ENCODE data around the gene SEPHS1.

GRCh38 chr10:12699192-12699959, 302.1 kb downstream of the CCDC3 start:
- RAMPAGE, long total RNA, result no peak
- RRBS, result no CpG with 5 or more reads among the region's 10 CpGs
PRO-cap:
- standard, result no peak
- CoPRO, capped RNA only, 2 experiments, result no peak in any of the 2 experiments
- CoPRO, capped and uncapped RNA, 2 experiments, result no peak in any of the 2 experiments
- CoPRO, uncapped RNA only, 2 experiments, result no peak in any of the 2 experiments
CAGE:
- cytosol, long polyA plus RNA, result no peak
- long polyA plus RNA, result no peak
- nucleolus, long total RNA, result no peak
- nucleus, long polyA plus RNA, result no peak

DNA sequence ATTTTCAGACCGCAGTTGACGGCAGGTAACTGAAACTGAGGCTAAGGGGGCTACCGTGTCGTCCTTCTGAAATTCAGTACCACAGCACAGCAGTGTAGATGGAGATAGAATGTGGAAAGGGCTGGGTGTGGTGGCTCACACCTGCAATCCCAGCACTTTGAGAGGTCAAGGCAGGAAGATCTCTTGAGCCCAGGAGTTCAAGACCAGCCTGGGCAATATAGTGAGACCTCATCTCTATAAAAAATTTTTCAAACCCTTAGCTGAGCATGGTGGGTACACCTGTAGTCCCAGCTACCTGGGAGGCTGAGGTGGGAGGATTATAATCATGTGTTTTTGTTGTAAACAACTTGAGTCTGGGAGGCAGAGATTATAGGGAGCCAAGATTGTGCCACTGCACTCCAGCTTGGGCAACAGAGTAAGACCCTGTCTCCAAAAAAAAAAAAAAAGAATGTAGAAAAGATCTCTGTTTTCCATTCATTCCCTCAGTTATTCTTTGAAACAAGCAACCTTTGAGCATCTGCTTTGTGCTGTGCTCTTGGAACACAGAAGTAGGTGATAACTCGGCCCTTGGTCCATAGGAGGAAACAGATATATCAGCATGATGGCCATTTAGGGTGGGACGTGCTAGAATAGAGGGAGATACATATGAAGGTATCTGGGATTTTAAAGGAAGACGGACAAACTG, 295.1 kb downstream of the CCDC3 start:
- RAMPAGE, long total RNA, result no peak
- RRBS, result no CpG with 5 or more reads among the region's 7 CpGs
PRO-cap:
- standard, result no peak
- CoPRO, capped RNA only, 2 experiments, result no peak in any of the 2 experiments
- CoPRO, capped and uncapped RNA, 2 experiments, result no peak in any of the 2 experiments
- CoPRO, uncapped RNA only, 2 experiments, result no peak in any of the 2 experiments
CAGE:
- cytosol, long polyA plus RNA, result no peak
- long polyA plus RNA, result no peak
- nucleolus, long total RNA, result no peak
- nucleus, long polyA plus RNA, result no peak

DNA sequence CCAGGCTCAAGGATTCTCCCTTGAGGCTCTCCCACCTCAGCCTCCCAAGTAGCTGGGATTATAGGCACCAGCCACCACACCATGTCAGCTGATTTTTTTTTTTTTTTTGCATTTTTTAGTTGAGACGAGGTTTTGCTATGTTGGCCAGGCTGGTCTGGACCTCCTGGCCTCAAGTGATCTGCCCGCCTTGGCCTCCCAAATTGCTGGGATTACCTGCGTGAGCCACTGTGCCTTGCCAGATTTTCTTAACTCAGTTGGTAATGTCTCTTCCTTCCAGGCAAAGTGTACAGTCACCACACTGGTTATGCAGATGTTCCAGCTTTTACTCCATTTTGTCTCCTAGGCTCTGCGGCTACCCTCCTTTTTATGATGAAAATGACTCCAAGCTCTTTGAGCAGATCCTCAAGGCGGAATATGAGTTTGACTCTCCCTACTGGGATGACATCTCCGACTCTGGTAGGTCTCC, 187.6 kb downstream of the CCDC3 start:
- RAMPAGE, long total RNA, result no peak
- RRBS, result no CpG with 5 or more reads among the region's 6 CpGs
PRO-cap:
- standard, result no peak
- CoPRO, capped RNA only, 2 experiments, result no peak in any of the 2 experiments
- CoPRO, capped and uncapped RNA, 2 experiments, result no peak in any of the 2 experiments
- CoPRO, uncapped RNA only, 2 experiments, result no peak in any of the 2 experiments
CAGE:
- cytosol, long polyA plus RNA, result no peak
- long polyA plus RNA, result no peak
- nucleolus, long total RNA, result no peak
- nucleus, long polyA plus RNA, result no peak

- RAMPAGE, long total RNA, result no peak
- RRBS, result no CpG with 5 or more reads among the region's 1 CpG
PRO-cap:
- standard, result no peak
- CoPRO, capped RNA only, 2 experiments, result no peak in any of the 2 experiments
- CoPRO, capped and uncapped RNA, 2 experiments, result no peak in any of the 2 experiments
- CoPRO, uncapped RNA only, 2 experiments, result no peak in any of the 2 experiments
CAGE:
- cytosol, long polyA plus RNA, result no peak
- long polyA plus RNA, result no peak
- nucleolus, long total RNA, result no peak
- nucleus, long polyA plus RNA, result no peak
These were observed 12.3 kb downstream of the MCM10 start for GRCh38 chr10:13173665-13174075.

DNA sequence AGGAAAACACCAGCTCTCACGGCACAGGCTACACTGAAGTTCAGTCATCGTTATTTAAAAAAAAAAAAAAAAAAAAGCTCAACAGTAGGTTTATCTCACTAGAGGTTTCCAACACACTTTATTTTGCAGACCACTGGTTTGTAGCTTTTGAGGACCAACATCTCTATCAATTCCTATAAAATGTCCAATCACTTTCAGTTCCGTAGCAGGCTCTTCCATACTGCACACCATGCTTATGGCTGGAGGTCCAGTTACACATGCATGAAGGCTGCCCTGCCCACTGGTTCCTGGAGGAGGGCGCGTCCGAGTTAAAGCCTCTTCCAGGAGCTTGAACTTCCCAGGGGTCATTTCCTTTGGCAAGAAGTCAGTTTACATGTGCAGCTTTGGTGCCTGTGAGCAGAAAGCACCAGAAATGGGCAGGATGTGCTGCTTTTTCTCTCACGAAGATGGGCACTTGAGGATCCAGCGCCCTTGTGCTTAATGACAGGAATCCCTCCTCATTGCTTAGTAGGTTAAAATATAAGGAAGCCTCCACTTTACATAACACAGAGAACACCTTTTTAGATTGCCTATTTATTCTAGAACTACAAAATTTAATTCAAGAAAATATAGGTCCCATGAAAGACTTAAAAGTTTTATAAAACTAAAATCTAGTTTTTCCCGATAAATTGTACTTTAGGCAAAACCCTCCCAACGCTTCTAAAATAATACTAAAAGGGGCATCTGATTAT, 17.6 kb upstream of the PHYH start:
- RAMPAGE, long total RNA, result no peak
- RRBS, result no CpG with 5 or more reads among the region's 10 CpGs
PRO-cap:
- standard, result no peak
- CoPRO, capped RNA only, 2 experiments, result no peak in any of the 2 experiments
- CoPRO, capped and uncapped RNA, 2 experiments, result no peak in any of the 2 experiments
- CoPRO, uncapped RNA only, 2 experiments, result no peak in any of the 2 experiments
CAGE:
- cytosol, long polyA plus RNA, result no peak
- long polyA plus RNA, result no peak
- nucleolus, long total RNA, result no peak
- nucleus, long polyA plus RNA, result no peak

- RAMPAGE, long total RNA, result no peak
- RRBS, result no CpG with 5 or more reads among the region's 23 CpGs
PRO-cap:
- standard, result no peak
- CoPRO, capped RNA only, 2 experiments, result no peak in any of the 2 experiments
- CoPRO, capped and uncapped RNA, 2 experiments, result no peak in any of the 2 experiments
- CoPRO, uncapped RNA only, 2 experiments, result peak in 2 of 2 experiments; most common plus-strand start chr10:13346507 (in 1); most common minus-strand start chr10:13346276 (in 1)
CAGE:
- cytosol, long polyA plus RNA, result no peak
- long polyA plus RNA, result no peak
- nucleolus, long total RNA, result no peak
- nucleus, long polyA plus RNA, result no peak
These were observed 1.8 kb downstream of the SEPHS1 start for GRCh38 chr10:13346060-13346950.

DNA sequence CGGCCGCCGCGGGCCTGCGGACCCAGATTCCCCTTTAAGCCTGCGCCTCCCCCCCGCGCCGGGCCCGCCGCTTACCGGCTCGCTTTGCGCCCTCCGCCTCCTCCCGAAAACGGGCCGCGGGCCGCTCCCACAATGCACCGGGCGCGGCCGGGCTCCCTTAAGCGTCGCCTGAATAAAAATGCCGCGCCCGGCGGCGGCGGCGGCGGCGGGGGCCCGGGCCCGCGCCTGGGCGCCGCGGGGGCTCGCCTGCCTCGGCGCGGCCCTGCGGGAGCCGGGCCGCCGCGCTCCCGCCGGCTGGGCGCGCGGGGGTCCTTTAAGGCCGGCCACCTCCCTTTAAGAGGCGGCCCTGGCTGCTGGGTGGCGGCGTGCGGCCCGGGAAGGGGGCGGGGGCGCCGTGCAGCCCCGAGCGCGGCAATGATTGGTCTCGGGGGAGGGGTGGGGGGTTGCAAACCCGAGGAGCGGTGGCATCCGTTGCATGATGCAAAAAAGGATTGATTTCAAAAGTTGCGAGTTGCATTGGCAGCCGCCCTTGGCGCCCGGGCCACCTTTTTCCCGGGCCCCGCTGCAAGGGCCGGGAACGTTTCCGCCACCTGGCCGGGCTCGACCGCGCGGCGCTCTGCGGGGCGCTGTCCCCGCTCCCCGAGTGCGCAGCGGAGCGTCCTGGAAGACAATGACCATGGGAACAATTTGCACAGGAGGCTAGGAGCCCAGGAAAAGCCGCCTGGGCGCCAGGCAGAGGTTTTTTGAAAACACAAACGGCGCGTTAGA, at the start of gene SEPHS1:
TSS of gene SEPHS1 (minus strand) at position 369 of the 768 bp plus-strand sequence.
- RAMPAGE, long total RNA, result start-site peak on the minus strand centred at position 113 of the sequence, 21 bp wide, 201 and 154 reads in 2 replicates
- RRBS, result 1% methylated on average over 32 of the region's 98 CpGs
PRO-cap:
- standard, result bidirectional peak, plus-strand start at position 160 of the sequence, minus-strand start at position 110 of the sequence; bidirectional peak, plus-strand start at position 589 of the sequence, minus-strand start at position 618 of the sequence
- CoPRO, capped RNA only, 2 experiments, result peak in 2 of 2 experiments; most common plus-strand start position 140 of the sequence (in 1); most common minus-strand start position 110 of the sequence (in 2)
- CoPRO, capped and uncapped RNA, 2 experiments, result peak in 2 of 2 experiments; most common plus-strand start position 494 of the sequence (in 2); most common minus-strand start position 352 of the sequence (in 2)
- CoPRO, uncapped RNA only, 2 experiments, result peak in 1 of 2 experiments; most common plus-strand start position 494 of the sequence (in 1); most common minus-strand start position 276 of the sequence (in 1)
CAGE:
- cytosol, long polyA plus RNA, result no peak
- long polyA plus RNA, result no peak
- nucleolus, long total RNA, result no peak
- nucleus, long polyA plus RNA, result start-site peak on the plus strand centred at position 157 of the sequence, 22 bp wide, 10 and 13 reads in 2 replicates

DNA sequence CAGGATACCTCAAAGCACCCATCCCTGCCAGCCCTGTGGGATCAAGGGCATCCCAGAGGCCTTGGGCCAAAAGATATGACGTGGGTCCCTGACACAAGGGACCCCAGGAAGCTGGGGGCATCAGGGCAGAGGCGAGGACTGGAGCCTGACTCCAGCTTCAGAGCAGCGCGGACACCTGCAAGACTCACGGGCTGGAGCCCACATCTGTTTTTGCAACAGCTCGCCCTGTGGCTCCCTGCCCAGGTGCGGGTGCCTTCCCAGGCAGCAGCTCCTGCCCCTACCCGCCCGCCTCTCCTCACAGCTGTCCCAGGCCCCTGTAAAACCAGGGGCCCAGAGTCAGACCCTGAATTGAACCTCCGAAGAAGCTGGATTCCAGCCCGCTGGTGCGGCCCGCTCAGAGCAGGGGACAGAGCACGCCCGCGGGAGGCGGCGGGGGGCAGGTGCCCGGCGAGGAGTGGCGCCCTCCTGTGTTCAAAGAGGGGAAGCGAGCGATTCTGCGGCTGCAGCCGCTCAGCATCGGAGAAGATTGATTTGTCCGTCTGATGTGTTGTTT, 88.5 kb downstream of the BEND7 start:
- RAMPAGE, long total RNA, result no peak
- RRBS, result no CpG with 5 or more reads among the region's 27 CpGs
PRO-cap:
- standard, result no peak
- CoPRO, capped RNA only, 2 experiments, result no peak in any of the 2 experiments
- CoPRO, capped and uncapped RNA, 2 experiments, result no peak in any of the 2 experiments
- CoPRO, uncapped RNA only, 2 experiments, result no peak in any of the 2 experiments
CAGE:
- cytosol, long polyA plus RNA, result no peak
- long polyA plus RNA, result no peak
- nucleolus, long total RNA, result no peak
- nucleus, long polyA plus RNA, result no peak

DNA sequence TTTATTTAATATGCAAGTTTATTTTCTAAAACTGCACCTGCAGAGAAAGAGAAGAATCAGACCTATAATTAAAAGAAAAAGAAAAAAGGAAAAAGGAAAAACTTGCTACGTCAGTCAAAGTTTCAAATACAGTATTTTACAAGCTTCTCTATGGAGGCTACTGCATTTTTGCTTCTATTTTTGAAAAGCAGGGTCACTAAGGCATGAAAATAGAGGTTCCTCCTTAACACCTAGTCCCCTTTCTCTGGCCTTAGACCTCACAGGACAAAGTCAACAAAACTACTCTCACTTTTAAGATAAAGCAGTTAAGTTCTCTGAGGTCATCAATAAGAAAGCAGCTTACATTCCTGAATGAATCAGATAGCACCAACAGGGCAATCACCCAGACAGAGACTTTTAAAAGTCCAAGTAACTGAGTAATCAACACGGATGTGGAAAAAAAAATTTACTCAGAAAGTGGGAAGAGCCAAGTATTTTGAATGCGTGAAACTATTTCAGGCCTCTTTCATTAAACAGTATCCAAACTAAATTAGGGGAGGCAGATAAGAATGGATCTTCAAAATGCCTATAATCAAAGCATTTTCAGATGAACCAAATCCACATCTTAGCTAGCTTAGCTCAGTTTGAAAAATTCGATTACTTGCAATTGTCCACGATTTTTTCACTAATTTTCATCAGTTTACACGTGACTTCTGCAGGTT, 1.9 kb downstream of the BEND7 start:
- RAMPAGE, long total RNA, result no peak
- RRBS, result no CpG with 5 or more reads among the region's 6 CpGs
PRO-cap:
- standard, result no peak
- CoPRO, capped RNA only, 2 experiments, result no peak in any of the 2 experiments
- CoPRO, capped and uncapped RNA, 2 experiments, result no peak in any of the 2 experiments
- CoPRO, uncapped RNA only, 2 experiments, result no peak in any of the 2 experiments
CAGE:
- cytosol, long polyA plus RNA, result no peak
- long polyA plus RNA, result no peak
- nucleolus, long total RNA, result no peak
- nucleus, long polyA plus RNA, result no peak

DNA sequence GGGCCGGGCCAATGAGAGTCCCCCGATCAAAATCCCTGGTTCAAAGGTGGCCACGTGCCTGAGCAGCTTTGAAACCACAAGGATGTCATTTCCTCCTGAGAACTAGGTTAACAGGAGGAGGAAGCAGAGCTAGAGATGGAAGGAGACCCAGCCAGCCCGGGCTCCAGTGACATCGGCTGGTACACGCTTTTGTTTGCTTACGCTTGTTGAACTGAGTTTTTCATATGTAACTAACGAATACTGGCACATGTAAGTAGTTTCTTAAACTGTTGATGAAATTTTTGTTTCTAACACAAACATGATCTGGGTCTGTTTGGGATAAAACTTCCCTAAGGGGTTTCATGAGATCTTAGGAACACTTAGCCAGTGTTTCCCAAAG, 61.7 kb downstream of the PRPF18 start:
- RAMPAGE, long total RNA, result no peak
- RRBS, result no CpG with 5 or more reads among the region's 8 CpGs
PRO-cap:
- standard, result no peak
- CoPRO, capped RNA only, 2 experiments, result no peak in any of the 2 experiments
- CoPRO, capped and uncapped RNA, 2 experiments, result no peak in any of the 2 experiments
- CoPRO, uncapped RNA only, 2 experiments, result no peak in any of the 2 experiments
CAGE:
- cytosol, long polyA plus RNA, result no peak
- long polyA plus RNA, result no peak
- nucleolus, long total RNA, result no peak
- nucleus, long polyA plus RNA, result no peak

DNA sequence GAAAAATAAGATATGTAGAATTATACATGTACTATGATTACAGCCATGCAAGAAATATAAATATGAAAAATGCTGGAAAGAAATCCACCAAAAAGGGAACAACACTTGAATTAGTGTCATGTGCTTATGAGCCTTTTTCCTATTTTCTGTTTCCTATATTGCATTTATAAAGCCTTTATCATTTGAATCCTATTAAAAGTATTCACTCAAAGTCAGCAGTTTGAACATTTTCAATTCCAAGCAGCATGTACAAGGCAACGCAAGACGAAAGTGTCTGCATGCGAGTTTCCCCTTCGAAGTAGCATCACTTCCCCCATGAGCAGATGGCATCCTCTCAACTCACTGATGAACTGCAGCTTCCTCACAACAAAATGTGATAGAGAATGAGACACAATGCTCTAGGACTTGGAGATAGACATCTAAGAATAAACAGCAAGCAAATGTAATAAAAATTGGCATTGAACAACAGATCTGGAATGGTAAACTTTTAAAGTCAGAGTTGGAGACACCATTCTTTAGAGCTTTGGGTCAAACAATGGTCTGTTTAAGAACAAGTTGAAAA, 270.7 kb downstream of the PRPF18 start:
- RAMPAGE, long total RNA, result no peak
- RRBS, result no CpG with 5 or more reads among the region's 4 CpGs
PRO-cap:
- standard, result no peak
- CoPRO, capped RNA only, 2 experiments, result no peak in any of the 2 experiments
- CoPRO, capped and uncapped RNA, 2 experiments, result no peak in any of the 2 experiments
- CoPRO, uncapped RNA only, 2 experiments, result no peak in any of the 2 experiments
CAGE:
- cytosol, long polyA plus RNA, result no peak
- long polyA plus RNA, result no peak
- nucleolus, long total RNA, result no peak
- nucleus, long polyA plus RNA, result no peak

DNA sequence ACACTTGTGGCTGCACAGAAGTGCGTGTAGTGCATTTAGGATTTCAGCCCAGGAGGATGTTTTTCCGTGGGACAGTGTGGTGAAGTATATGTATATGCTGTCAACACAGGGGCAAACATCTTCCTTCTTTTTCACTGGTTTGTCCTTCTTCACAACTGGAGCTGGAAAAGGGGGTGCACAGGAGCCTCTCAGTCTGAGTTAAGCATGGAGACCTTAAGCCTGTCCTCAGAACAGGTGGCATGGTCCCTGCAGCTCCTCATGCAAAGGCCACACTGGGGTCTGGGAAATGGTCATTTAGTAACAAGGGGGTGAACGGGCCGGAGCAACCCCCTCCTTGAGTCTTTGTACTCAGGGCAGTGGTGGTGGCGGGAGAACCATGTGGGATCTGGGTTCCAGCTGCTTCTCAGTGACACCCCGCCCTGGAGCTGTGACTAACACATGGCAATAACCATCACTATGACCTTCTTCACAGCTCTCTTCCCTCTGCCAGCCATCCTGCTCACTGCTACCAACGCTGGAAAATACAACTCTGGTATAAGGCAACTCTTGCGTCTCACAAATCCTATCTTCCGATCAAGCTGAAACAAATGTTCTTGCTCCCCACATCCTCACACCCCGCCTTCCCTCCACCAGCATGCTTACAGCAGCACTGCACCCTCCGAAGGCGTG, 203.4 kb upstream of the FRMD4A start:
- RAMPAGE, long total RNA, result no peak
- RRBS, result no CpG with 5 or more reads among the region's 12 CpGs
PRO-cap:
- standard, result no peak
- CoPRO, capped RNA only, 2 experiments, result no peak in any of the 2 experiments
- CoPRO, capped and uncapped RNA, 2 experiments, result no peak in any of the 2 experiments
- CoPRO, uncapped RNA only, 2 experiments, result no peak in any of the 2 experiments
CAGE:
- cytosol, long polyA plus RNA, result no peak
- long polyA plus RNA, result no peak
- nucleolus, long total RNA, result no peak
- nucleus, long polyA plus RNA, result no peak

DNA sequence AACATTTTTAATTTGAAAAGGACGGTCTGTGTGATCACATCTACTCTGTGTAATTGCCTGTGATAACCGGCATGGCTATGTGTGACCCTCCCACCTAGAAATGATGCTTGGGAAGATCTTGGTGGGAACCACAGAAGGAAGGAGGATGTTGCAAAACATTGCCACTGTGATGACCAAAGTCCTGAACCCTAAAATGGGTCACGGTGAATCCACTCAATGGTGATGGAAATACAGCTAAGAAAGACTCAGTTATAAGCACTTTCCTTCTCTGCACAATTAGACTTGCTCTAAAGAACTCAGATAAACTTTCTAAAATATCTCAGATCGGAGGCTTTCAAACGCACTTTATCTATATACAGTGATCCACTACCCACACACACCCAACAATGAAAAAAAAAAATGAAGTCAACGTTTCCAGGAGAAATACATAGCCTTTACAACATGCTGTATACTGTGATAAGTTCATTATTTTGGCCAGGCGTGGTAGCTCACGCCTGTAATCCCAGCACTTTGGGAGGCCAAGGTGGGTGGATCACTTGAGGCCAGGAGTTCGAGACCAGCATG, 221.4 kb upstream of the FRMD4A start:
- RAMPAGE, long total RNA, result no peak
- RRBS, result no CpG with 5 or more reads among the region's 9 CpGs
PRO-cap:
- standard, result no peak
- CoPRO, capped RNA only, 2 experiments, result no peak in any of the 2 experiments
- CoPRO, capped and uncapped RNA, 2 experiments, result no peak in any of the 2 experiments
- CoPRO, uncapped RNA only, 2 experiments, result no peak in any of the 2 experiments
CAGE:
- cytosol, long polyA plus RNA, result no peak
- long polyA plus RNA, result no peak
- nucleolus, long total RNA, result no peak
- nucleus, long polyA plus RNA, result no peak

DNA sequence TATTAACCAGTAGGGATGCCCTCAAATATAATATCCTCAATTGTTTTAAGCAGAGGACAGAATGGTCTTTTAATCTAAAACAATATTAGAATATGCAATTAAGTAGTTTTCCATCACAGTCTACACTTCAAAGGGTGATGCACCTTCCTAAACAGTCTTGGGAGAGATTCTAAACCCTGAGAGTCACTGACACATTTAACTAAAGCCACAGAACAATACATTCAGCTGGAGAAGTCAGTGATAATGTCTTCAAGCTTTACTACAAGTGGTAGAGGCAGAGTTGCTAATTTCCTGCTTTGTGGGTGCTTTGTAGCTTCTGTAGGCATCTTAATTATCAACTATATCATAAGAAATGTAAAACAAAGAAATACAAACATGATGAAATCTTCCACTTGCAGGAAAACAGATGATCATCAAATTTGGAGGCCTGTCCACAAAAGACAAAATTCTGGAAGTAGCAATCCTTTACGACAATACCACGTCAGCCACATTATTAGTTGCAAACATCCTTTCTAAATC, 212.5 kb downstream of the FAM107B start:
- RAMPAGE, long total RNA, result no peak
- RRBS, result no CpG with 5 or more reads among the region's 2 CpGs
PRO-cap:
- standard, result no peak
- CoPRO, capped RNA only, 2 experiments, result no peak in any of the 2 experiments
- CoPRO, capped and uncapped RNA, 2 experiments, result no peak in any of the 2 experiments
- CoPRO, uncapped RNA only, 2 experiments, result no peak in any of the 2 experiments
CAGE:
- cytosol, long polyA plus RNA, result no peak
- long polyA plus RNA, result no peak
- nucleolus, long total RNA, result no peak
- nucleus, long polyA plus RNA, result no peak

- RAMPAGE, long total RNA, result no peak
- RRBS, result no CpG with 5 or more reads among the region's 20 CpGs
PRO-cap:
- standard, result no peak
- CoPRO, capped RNA only, 2 experiments, result no peak in any of the 2 experiments
- CoPRO, capped and uncapped RNA, 2 experiments, result no peak in any of the 2 experiments
- CoPRO, uncapped RNA only, 2 experiments, result no peak in any of the 2 experiments
CAGE:
- cytosol, long polyA plus RNA, result no peak
- long polyA plus RNA, result no peak
- nucleolus, long total RNA, result no peak
- nucleus, long polyA plus RNA, result no peak
These were observed 191.3 kb downstream of the FAM107B start for GRCh38 chr10:14583208-14583995.

- RAMPAGE, long total RNA, result no peak
- RRBS, result no CpG with 5 or more reads among the region's 8 CpGs
PRO-cap:
- standard, result no peak
- CoPRO, capped RNA only, 2 experiments, result no peak in any of the 2 experiments
- CoPRO, capped and uncapped RNA, 2 experiments, result no peak in any of the 2 experiments
- CoPRO, uncapped RNA only, 2 experiments, result no peak in any of the 2 experiments
CAGE:
- cytosol, long polyA plus RNA, result no peak
- long polyA plus RNA, result no peak
- nucleolus, long total RNA, result no peak
- nucleus, long polyA plus RNA, result no peak
These were observed 188.7 kb downstream of the FAM107B start for GRCh38 chr10:14585820-14586516.

- RAMPAGE, long total RNA, result no peak
- RRBS, result no CpG with 5 or more reads among the region's 4 CpGs
PRO-cap:
- standard, result no peak
- CoPRO, capped RNA only, 2 experiments, result no peak in any of the 2 experiments
- CoPRO, capped and uncapped RNA, 2 experiments, result no peak in any of the 2 experiments
- CoPRO, uncapped RNA only, 2 experiments, result no peak in any of the 2 experiments
CAGE:
- cytosol, long polyA plus RNA, result no peak
- long polyA plus RNA, result no peak
- nucleolus, long total RNA, result no peak
- nucleus, long polyA plus RNA, result no peak
These were observed 157.0 kb downstream of the FAM107B start for GRCh38 chr10:14617714-14618002.

GRCh38 chr10:14742830-14743237, 31.9 kb downstream of the FAM107B start:
- RAMPAGE, long total RNA, result no peak
- RRBS, result no CpG with 5 or more reads among the region's 3 CpGs
PRO-cap:
- standard, result no peak
- CoPRO, capped RNA only, 2 experiments, result no peak in any of the 2 experiments
- CoPRO, capped and uncapped RNA, 2 experiments, result no peak in any of the 2 experiments
- CoPRO, uncapped RNA only, 2 experiments, result no peak in any of the 2 experiments
CAGE:
- cytosol, long polyA plus RNA, result no peak
- long polyA plus RNA, result no peak
- nucleolus, long total RNA, result no peak
- nucleus, long polyA plus RNA, result no peak